ENCODE measurements around the genes ZRANB3 and GTDC1.

GRCh38 chr2:134953602-134954243, 35.1 kb downstream of the CCNT2 start:
- PRO-cap, 2 experiments, result no peak in any of the 2 experiments

- PRO-cap, 2 experiments, result peak in 2 of 2 experiments; most common plus-strand start chr2:135530988 (in 1); most common minus-strand start chr2:135530549 (in 2)
Measured at GRCh38 chr2:135530367-135531337, at the start of gene ZRANB3. Gene ZRANB3 (minus strand): TSS chr2:135531218.

GRCh38 chr2:135631666-135632000, 100.3 kb downstream of the R3HDM1 start:
- PRO-cap, 2 experiments, result no peak in any of the 2 experiments

GRCh38 chr2:135770414-135770908, 28.8 kb downstream of the UBXN4 start:
- PRO-cap, 2 experiments, result no peak in any of the 2 experiments

- PRO-cap, 2 experiments, result no peak in any of the 2 experiments
Measured at GRCh38 chr2:136112151-136112670, 5.7 kb downstream of the CXCR4 start.

DNA sequence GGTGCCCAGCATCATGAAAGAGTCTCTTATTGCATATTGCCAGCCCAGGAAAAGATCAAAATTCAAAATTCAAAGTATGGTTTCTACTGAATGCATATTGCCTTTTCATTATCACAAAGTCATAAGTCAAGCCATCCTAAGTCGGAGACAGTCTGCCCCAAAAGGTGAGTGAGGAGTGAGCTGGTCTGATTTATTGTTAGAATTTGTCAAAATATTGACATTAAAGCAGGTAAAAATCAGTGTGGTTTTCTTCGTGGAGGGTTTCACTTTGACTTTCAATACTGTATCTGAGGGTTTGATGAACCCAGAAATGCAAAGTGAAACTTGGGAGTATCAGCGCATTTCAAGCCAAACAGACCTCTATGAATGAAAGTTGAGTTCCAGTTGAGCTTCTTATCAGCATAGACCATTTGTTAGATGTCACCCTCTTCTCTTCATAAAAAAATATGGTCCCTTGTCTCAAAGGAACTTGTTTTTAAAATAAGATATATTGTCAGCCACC, 21.6 kb upstream of the CXCR4 start:
- PRO-cap, 2 experiments, result no peak in any of the 2 experiments

DNA sequence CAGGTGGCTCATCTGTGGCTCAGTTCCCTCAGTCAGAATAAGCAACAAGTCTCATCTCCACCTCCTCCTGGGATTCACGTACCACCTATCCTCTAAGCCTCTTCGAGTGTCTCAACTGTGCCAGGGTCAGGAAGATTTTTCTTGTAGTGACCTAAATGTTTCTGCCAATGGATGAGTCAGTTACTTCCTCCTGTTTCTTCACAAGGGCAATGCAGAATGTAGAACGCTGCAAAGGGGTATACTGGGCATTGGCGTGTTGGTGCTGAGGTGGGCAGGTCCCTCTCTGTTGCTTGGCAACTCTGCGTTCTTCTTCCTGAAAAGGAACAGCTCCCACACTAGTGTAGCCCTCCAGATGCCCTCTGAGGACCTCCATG, 213.3 kb upstream of the CXCR4 start:
- PRO-cap, 2 experiments, result no peak in any of the 2 experiments

GRCh38 chr2:136376074-136376605, 258.2 kb upstream of the CXCR4 start:
- PRO-cap, 2 experiments, result no peak in any of the 2 experiments

GRCh38 chr2:136378432-136378775, 260.5 kb upstream of the CXCR4 start:
- PRO-cap, 2 experiments, result no peak in any of the 2 experiments

GRCh38 chr2:138275409-138275774, 226.2 kb upstream of the SPOPL start:
- PRO-cap, 2 experiments, result no peak in any of the 2 experiments

DNA sequence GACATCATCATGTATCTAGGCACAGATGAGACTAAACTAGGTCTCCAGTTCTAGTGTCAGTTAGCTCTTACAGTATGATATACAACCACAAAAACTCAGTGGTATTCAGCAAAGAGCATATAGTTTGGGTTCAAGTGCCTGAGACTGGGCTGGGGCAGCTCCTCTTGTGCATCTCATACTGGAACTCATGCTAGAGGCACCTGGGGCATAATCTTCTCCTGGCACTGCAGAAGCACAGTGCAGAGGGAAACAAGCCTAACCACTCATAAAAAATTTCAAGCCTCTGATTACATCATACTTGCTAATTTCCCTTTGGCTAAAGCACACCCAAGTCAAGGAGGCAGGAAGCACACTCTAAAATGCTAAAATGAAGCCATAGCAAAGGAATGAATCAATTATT, 79.8 kb upstream of the SPOPL start:
- PRO-cap, 2 experiments, result no peak in any of the 2 experiments

DNA sequence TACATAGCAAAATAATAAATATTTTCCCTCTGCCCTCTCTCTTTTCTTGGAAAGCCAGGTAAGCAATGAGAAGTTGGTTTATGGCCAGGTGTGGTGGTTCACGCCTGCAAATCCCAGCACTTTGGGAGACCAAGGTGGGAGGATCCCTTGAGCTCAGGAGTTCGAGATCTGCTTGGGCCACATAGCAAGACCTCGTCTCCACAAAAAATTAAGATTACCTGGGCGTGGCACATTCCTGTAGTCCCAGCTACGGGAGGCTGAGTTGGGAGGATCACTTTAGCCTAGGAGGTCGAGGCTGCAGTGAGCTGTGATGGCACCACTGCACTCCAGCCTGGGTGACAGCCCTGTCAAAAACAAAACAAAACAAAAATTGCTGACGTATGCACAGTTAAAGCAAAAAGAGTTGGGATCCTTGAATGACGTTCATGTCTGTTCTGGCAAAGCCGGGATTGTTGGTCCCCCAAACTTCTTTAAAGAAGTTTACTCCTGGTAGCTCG, 985 bp upstream of the SPOPL start:
- PRO-cap, 2 experiments, result no peak in any of the 2 experiments

DNA sequence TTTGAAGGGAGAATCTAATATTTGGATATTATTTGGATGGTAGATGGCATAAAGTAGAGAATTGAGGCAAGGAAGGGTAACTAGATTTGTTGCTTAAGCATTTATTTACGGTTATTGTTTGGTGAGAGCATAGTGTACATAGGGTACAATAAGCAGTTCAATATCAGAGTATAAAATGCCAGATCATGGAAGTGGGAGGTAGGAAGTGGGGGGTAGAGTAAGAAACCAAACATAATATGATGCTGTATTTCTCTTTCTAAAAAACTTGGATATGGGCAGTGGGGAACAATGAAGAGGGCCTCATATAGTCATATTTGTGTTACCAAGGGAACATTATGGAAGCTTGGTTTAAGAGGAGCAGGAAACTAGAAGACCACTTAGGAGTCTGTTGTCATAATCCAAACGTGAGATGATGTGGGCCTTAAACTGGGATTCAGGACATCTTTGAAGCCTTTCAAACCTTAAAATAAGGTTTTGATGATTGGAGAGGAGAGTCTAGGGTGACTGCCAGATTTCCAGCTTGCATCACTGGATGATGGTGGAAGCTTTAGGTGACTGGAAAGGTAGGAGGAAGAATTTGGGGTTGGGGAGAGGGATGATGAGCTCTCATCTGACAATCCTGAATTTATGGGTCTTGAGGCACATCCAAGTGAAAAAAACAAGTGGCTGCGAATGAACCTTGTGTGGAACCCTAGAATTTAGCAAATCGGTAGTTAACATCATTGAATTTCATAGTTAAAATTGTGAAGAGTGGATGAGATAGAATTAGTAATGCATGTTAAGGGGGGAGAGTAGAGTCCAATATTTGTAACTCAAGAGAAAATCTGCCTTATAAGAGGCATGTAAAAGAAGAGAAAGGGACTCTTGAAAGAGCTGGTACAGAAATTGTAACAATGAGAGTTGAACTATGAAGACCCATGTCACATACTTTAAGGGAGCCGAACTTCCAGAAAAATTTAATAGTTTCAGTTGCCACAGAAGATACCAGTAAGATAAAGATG, 66.5 kb downstream of the SPOPL start:
- PRO-cap, 2 experiments, result no peak in any of the 2 experiments

GRCh38 chr2:139510428-139510799, 730.2 kb upstream of the NXPH2 start:
- PRO-cap, 2 experiments, result peak in 1 of 2 experiments; most common minus-strand start chr2:139510502 (in 1)

GRCh38 chr2:139634764-139635169, 854.6 kb upstream of the NXPH2 start:
- PRO-cap, 2 experiments, result peak in 1 of 2 experiments; most common minus-strand start chr2:139634896 (in 1)

DNA sequence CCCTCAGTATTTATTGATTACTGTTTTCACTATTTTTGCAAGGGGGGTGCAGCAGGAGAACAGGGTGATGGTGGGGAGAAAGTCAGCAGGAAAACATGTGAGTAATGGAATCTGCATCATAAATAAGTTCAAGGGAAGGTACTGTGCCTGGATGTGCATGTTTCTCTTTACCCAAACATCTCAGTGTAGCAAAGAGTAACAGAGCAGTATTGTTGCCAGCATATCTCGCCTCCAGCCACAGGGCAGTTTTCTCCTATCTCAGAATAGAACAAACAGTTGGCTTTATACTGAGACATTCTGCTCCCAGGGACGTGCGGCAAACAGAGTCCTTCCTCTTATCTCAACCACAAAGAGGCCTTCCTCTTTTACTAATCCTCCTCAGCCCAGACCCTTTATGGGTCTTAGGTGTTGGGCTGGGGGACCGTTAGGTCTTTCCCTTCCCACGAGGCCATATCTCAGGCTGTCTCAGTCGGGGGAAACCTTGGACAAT, 182.2 kb upstream of the KYNU start:
- PRO-cap, 2 experiments, result no peak in any of the 2 experiments

GRCh38 chr2:142868127-142868760, 9.2 kb upstream of the KYNU start:
- PRO-cap, 2 experiments, result no peak in any of the 2 experiments

- PRO-cap, 2 experiments, result no peak in any of the 2 experiments
Measured at GRCh38 chr2:142873232-142873739, 4.2 kb upstream of the KYNU start.

- PRO-cap, 2 experiments, result no peak in any of the 2 experiments
Measured at GRCh38 chr2:143141347-143141659, 12.1 kb downstream of the ARHGAP15 start.

- PRO-cap, 2 experiments, result peak in 2 of 2 experiments; most common plus-strand start chr2:144332304 (in 1); most common minus-strand start chr2:144332436 (in 2)
Measured at GRCh38 chr2:144331653-144332847, at the start of gene GTDC1. Gene GTDC1 (minus strand): TSS chr2:144332512.